Measurements from ENCODE around the genes GPR160, SLC7A14, PLD1 and TMEM212.

GRCh38 chr3:169954912-169955403, 11.6 kb upstream of the SEC62 start:
- RRBS = no CpG with 5 or more reads among the region's 2 CpGs

- RRBS = no CpG with 5 or more reads among the region's 5 CpGs
Measured at GRCh38 chr3:169975452-169975753, 8.8 kb downstream of the SEC62 start.

DNA sequence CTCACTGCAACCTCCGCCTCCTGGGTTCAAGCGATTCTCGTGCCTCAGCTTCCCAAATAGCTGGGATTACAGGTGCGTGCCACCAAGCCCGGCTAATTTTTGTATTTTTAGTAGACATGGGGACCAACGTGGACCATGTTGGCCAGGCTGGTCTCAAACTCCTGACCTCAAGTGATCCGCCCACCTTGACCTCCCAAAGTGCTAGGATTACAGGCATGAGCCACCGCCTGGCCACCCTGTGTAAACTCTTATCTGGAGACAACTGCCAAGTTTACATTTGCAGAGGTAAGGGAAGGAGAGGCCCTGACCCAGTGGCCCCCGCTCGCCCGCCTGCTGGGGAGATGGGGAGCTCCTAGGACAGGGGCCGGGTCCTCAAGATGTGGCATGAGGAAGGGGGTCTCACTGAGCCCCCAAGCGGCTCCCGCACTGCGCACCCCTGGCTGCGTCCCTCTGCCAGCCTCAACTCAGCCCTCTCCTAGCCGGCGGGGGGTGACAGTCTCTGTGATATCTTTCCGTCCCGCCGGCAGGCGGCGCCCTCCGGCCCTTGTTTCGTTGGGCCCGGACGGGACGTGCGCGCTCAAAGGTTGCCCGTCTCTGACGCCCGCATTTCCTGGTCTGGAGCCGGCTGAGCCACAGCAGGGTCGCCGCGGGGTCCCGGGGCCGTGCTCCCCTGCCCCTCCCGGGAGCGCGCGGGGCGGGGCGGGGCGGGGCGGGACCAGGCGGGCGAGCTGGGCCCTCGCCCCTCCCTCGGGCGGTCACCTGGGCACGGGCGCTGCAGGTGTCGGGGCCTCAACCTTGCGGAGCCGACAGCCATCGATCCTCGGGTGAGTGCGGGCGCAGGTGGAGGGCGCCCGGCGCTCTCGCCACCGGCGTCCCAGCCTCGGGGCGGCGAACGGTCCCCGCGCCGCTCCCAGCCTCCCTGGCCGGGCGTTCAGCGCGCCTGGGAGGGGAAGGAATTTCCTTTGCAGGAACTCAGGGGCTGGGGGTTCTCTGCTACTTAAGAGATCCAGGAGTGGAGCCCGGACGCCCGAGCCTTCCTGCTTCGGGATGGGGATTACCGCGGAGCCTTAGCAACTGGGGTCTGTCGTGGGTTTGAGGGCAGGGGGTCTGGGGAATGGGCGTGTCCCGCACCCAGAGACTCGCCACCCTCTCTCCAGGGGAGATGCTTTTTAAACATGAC, at the start of gene GPR160:
Gene GPR160 (plus strand): TSS at position 604 of the 1,180 bp plus-strand sequence.
- RRBS = 1% methylated on average over 23 of the region's 88 CpGs

DNA sequence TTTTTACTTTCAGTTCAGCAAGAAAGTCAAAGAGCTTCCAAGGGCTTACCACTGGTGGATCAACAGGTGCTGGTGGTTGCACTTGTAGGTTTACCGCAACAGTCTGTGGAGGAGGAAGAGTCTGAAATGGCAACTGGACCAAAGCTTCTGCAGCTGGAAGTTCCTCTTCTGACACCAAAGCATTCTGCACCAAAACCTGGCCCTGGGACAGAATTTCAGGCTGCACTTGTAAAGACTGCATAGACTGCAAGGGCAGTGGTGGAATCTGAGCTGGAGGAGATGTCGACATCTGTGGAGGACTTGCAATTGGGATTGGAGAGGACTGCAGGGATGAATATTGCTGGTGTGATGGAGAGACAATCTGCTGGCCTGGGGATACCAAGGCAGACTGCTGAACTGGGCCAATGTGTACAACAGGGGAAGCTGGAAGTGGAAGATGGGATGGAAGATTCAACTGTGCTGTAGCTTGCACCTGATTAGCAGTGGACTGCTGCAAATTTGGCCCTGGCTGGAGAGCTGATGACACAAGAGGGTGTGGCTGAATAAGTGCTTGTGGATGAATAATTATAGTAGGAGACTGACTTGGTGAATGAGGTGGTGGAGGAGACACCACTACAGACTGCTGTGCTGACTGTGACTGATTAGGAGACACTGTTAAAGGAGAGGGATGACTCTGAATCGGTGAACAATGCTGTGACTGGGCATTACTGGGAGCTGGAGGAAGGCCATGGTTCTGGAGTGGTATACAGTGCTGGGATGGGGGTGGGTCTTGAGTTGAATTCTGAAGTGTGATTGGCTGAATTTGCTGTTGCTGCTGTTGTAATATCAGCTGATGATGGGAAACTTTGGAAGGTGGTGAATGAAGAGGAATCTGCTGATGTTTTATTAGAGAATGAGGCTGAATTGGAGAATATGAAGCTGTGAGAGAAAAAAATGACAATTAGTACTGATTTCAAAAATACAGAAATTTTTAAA, 52.6 kb downstream of the PHC3 start:
- RRBS = no CpG with 5 or more reads among the region's 3 CpGs

- RRBS = no CpG with 5 or more reads among the region's 20 CpGs
Measured at GRCh38 chr3:170180614-170181180, 836 bp downstream of the PHC3 start.

GRCh38 chr3:170227008-170227764, 5.0 kb downstream of the PRKCI start:
- RRBS = no CpG with 5 or more reads among the region's 5 CpGs

GRCh38 chr3:170320522-170321010, 36.9 kb upstream of the SKIL start:
- RRBS = no CpG with 5 or more reads among the region's 6 CpGs

DNA sequence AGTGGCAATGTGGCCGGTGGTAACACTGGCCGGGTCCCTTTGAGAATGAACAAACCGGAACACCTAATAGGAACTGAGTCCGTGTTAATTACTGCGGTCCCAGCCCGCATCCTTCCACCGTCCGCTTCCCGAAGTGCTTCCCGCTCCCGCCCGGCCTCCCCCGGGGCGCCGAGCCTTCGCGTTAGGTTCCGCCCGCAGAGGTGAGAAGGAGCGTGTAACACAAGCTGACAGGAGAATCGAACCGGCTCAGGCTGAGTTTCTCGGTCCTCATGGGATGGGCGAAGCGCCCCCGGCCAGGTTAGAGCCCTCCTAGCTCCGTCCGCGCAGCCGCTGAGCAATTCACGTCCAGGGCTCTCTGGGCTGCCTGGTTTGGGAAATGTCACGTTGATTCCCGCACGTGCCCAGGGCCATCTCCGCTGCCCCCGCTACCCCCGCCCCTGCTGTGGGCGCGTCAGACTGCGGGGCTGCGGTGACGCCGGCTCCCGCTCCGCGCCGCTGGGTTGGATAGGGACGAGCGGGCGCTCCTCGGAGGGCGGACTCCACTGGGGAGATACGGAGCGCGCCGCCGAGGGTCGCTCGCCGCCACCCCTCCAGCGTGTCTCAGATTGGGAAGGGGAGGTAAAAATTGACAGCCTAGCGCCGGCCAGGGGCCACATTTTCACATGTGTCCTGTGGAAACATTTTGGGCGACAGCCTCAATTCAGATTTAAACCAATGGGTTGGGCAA, 998 bp downstream of the CLDN11 start:
- RRBS = 6% methylated on average over 22 of the region's 64 CpGs

DNA sequence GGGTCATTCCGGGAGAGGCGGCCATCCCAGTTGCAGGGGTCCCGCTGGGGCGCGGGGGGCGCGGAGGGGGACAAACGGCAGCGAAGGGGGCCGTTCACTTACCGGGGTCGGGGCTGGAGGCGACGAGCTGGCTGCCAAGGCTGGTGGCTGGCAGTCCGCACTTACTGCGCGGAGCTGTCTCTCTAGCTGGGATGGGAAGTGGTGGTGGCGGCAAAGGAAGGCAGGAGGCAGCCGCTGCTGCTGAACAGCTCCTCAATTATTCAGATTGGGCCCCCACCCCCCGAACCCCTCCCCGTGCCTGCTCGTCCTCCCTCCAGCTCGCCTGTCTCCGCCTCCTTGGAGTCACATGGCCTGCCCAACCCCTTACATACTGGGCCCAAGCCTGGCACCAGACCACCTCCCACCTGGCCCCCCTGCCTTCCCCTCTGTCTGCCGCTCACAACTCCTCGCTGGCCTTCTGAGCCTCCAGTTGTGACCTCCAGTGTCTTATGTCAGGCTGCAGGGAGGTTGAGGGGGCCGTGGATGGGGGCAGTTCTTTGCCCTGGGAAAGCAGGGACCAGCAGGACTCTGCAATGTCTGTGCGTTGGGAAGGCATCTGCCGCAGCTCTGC, at the start of gene SLC7A14:
Gene SLC7A14 (minus strand): TSS at position 267 of the 610 bp plus-strand sequence.
- RRBS = 2% methylated on average over 7 of the region's 29 CpGs

DNA sequence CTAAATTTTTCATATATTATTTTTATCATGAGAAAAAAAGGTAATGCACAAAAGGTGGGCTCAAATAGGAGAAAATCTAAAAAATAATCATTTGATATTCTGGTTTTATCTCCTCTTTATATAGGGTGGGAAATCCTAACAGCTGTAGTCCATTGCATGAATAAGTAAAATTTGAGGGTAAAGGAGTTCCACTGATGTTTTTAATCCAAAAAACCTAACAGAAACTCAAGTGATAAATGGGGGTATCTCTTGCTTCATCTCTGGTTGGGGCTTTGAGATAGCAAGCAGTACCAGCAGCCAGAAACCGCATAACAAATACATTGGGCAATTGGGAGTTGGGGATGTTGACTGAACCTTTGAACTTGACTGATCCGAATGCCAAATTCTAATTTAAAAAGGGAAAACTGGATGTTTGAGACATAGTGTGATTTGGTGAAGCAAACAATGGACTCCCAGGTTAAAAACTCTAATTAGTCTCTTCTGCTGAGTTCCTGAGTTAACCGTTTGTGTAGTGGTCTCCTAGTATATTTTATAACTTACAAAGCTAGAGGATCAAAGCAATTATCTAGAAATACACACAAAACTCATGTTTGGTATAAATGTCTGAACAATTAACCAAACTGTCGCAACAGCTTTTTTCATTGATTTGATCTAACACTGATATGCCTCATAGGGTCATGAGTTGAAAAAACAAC, 12.7 kb downstream of the SLC2A2 start:
- RRBS = no CpG with 5 or more reads among the region's 4 CpGs

DNA sequence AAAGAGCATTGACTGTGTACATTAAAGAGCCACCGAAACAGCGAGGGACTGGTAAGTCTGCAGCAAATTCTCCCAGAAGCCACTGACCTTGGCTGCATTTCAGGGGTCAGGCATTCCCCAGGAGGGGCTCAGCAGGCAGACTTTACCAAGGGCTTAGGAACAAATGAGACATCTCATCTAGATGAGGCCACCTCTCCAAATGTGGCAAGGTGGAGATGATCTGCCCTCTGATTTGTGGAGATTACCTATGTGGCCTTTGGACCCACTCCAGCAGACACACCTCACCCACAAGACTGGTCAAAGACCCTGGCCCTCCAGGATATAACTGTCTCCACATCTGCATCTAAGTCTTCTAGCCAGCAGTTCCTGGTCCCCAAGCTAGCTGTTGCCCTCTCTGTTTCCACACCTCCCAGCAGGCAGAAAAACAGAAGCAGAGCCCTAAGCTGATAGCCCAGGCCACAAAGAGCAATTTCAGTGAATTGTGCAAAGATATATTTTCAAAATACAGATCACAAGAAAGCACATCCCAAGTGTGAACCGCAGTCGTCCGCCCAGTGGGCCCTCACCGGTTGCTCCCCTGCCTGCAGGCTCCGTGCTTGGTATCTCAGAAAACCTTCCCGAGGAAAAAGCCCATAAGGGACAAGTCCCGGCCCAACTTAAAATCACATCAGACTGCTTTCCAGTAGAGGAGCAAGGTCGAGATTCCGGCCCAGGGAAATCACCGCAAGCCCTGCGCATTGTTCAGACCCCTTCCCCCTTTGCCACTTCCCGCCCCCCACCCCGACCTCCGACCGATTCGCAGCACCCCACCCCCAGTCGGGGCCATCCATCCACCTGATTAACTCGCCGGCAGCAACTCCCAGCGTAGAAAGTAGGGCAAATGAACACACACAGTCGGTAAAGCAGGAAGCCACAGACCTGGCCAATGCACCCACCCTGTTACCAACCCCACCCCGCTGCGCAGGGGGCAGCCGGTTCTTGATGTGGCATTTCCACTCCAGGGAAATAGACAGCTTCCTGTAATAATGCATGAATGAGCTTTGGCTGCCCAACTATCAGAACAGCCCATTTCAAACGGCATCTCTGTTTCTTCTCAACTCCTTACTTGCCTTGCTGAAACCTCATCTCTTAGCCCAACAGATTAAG, 2.5 kb downstream of the TNIK start:
- RRBS = 0% methylated on average over 2 of the region's 27 CpGs

- RRBS = no CpG with 5 or more reads among the region's 7 CpGs
Measured at GRCh38 chr3:171683031-171683522, 127.2 kb downstream of the PLD1 start.

DNA sequence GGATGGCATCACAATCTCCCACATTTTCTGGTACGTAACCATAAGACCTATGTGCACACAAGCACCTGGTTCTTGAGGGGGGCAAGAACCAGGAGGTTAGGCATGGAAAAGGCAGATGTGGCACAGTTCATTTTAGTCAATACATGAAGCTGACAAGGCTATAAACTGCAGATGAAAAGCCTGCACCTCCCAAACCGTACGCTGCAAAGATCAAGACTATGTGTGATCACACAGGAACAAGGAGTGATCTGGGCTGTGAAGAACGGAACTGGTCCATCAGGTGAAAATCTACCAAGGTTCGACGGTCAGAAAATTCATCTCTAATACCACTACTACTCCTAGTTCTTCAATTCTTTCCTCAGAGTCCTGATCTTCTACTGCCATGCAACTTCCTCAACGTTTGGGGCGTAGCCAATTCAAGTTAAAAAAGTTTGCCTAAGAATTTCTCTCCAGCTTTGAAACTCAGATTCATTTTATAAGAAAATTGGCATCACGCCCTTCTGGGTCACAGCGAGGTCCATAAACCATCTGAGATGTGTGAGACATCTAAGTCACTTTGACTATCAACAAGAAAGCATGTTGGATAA, 41.9 kb downstream of the PLD1 start:
- RRBS = no CpG with 5 or more reads among the region's 10 CpGs

- RRBS = under 1% methylated on average over 11 of the region's 96 CpGs
Measured at GRCh38 chr3:171809824-171810905, at the start of gene PLD1. PLD1 (minus strand) TSS chr3:171810483.

GRCh38 chr3:171842923-171843644, at the start of gene TMEM212:
TMEM212 (plus strand) TSS chr3:171843349.
- RRBS = no CpG with 5 or more reads among the region's 5 CpGs

- RRBS = 1% methylated on average over 50 of the region's 85 CpGs
Measured at GRCh38 chr3:172040348-172041368, 1.3 kb downstream of the FNDC3B start.

- RRBS = no CpG with 5 or more reads among the region's 11 CpGs
Measured at GRCh38 chr3:172125846-172126697, 86.7 kb downstream of the FNDC3B start.

DNA sequence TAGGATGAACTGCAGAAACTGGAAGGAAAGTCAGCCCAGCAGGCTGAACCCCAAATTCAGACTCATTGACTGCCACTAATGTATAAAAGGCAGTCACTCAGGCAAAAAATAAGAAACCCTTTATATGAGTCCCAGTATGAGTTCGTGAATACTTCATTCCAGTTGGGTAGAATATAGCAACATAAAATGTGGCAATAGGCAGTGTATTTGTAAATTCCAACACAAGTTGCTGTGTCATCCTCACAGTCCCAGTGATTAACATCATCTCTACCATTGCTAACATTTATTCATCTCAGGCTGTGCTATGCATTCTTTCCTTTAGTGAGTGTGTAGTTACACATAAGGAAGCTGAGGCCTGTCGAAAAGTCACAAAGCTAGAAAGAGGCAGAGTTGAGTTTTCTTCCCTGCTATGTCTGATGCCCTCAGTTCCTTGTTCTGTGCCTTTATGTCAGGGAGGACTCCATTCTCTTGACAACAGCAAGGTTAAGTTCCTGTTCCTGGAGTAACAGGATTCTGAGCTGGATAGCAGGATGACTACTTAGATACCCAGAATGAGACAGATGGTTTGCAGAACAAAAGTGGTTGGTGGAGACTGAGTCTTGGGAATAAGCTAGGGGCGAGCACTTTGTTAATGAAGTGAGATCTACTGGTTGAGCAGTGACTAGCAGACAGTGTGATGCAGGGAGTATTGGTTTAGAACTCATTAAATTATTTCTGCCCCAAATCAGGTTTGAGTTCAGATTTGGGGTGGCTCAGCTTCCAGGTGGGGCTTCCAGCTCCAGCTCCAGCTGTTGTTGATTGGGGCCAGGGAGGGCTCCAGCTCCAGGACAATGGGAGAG, 96.5 kb downstream of the FNDC3B start:
- RRBS = no CpG with 5 or more reads among the region's 3 CpGs

GRCh38 chr3:172137585-172138749, 98.6 kb downstream of the FNDC3B start:
- RRBS = no CpG with 5 or more reads among the region's 5 CpGs

DNA sequence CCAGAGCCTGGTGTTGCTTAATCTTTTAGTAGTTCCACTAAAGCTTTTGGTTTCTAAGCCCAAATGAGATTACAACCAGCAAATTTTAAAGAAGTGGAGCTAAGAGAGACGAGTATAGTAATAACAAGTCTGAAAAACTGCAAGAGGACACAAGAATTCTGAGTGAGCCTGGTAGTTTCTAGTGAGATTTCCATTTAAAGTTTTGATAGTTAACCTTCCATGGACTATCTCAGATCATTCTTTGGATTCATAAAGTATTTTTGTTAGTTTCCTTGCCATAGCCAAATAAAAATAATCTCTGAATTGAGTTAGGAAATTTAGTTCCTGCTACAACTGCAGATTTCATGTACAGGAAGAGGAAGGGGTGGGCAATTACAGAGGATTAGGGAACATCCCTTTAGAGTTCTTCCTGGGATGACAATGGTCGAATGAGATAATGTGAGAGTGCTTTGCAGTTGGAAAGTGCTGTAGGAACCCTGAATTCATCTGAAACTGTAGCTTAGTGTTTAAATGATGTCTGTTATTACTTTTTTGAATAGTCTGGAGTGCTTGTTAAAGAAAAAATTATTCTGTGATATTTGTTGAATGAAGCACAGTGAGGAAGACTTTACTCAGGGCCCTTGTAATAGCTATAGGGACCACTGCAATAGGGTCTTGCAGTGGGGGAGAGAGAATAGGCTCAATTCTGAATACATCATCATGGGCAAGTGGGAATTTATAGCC, 137.0 kb downstream of the FNDC3B start:
- RRBS = no CpG with 5 or more reads among the region's 2 CpGs

Data from renal cortical epithelial cell (primary cell).